Daoy (cell line): Measurements from ENCODE around the genes TPCN1 and SDS.

GRCh38 chr12:112418701-112418869, 162 bp upstream of the PTPN11 start:
- RAMPAGE, long total RNA = no peak

GRCh38 chr12:112879013-112879218, 27.8 kb upstream of the OAS1 start:
- RAMPAGE, long total RNA = no peak

GRCh38 chr12:112887550-112888107, 19.1 kb upstream of the OAS1 start:
- RAMPAGE, long total RNA = no peak

DNA sequence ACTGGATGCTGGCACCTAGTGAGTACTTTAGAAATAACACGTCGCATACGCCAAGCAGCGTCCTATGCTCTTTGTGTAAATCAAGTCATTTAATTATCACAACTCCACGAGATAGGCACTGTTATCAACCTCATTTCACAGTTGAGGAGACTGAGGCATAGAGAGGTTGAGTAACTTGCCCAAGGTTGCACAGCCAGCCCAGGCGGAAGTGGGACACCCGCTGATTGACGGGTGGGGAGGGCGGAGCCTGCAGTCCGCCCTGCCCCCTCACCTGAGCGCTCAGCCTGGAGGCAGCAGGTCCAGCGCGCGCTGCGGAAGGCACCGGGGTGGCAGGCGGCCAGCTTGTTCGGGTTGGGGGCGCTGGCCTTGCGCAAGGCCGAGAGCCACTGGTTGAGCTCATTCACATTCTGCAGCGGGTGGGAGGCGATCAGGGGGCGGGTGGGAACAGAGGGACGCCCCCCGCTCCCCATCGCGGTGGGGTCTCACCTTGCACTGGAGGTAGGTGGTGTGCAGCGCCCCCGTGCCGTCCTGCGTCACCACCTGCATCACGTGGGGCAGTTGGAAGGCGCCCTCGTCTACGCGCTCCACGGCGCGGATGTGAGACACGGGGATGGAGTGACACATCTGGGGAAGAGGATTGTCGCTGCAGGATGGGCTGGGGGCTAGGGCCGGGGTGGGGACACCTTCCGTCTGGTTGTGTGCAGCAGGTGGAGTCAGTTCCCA, 31.7 kb downstream of the RASAL1 start:
- RAMPAGE, long total RNA = no peak

DNA sequence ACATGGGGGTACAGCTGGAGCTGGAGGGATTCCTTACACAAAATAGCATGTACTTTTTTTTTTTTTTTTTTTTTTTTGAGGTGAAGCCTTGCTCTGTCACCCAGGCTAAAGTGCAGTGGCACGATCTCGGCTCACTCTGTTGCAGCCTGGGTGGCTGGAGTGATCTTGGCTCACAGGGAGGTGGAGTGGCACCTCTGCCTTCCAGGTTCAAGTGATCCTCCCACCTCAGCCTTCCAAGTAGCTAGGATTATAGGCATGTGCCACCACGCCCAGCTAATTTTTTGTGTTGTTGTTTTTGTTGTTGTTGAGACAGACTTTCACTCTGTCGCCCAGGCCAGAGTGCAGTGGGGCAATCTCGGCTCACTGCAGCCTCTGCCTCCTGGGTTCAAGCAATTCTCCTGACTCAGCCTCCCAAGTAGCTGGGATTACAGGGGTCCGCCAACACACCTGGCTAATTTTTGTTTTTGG, 5.2 kb upstream of the RASAL1 start:
- RAMPAGE, long total RNA = no peak

DNA sequence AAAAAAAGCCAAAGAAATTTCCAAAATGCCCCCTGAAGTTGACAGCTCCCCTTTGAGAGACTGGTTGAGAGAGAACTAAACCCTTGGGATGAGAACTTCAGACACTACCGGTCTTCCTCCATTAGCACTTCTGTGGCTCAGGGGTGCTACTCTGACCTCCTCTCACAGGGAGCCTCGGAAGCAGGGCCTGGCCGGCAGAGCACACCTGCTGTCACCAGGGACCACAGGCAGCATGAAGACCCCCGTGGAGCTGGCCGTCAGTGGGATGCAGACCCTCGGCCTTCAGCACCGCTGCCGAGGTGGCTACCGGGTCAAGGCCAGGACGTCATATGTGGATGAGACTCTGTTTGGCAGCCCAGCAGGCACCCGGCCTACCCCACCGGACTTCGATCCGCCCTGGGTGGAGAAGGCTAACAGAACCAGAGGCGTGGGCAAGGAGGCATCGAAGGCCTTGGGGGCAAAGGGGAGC, 1.0 kb downstream of the RITA1 start:
- RAMPAGE, long total RNA = no peak

GRCh38 chr12:113221209-113221764, at the start of gene TPCN1:
Gene TPCN1, plus strand, starts transcription at chr12:113221464.
- RAMPAGE, long total RNA = no peak

DNA sequence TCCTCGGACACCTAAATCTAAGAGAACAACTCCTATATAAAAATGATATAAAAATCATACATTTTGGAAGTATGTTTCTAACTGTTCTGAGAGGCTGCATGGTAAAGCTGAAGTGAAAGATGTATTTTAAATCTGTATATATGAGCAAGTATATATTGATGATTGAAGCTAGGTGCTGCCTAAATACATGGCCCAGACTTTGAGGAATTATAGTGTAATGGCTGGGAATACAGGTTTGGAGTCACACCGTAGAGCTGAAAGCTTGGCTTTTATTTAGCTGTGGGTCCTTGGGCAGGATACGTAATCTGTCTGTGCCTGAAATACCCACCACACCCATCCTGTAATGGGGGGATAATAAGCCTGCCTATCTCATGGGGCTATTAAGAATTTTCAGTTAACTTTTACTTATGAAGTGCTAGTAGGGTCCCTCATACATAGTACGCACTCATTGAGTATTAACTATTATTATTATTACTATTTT, 2.7 kb downstream of the TPCN1 start:
- RAMPAGE, long total RNA = no peak

DNA sequence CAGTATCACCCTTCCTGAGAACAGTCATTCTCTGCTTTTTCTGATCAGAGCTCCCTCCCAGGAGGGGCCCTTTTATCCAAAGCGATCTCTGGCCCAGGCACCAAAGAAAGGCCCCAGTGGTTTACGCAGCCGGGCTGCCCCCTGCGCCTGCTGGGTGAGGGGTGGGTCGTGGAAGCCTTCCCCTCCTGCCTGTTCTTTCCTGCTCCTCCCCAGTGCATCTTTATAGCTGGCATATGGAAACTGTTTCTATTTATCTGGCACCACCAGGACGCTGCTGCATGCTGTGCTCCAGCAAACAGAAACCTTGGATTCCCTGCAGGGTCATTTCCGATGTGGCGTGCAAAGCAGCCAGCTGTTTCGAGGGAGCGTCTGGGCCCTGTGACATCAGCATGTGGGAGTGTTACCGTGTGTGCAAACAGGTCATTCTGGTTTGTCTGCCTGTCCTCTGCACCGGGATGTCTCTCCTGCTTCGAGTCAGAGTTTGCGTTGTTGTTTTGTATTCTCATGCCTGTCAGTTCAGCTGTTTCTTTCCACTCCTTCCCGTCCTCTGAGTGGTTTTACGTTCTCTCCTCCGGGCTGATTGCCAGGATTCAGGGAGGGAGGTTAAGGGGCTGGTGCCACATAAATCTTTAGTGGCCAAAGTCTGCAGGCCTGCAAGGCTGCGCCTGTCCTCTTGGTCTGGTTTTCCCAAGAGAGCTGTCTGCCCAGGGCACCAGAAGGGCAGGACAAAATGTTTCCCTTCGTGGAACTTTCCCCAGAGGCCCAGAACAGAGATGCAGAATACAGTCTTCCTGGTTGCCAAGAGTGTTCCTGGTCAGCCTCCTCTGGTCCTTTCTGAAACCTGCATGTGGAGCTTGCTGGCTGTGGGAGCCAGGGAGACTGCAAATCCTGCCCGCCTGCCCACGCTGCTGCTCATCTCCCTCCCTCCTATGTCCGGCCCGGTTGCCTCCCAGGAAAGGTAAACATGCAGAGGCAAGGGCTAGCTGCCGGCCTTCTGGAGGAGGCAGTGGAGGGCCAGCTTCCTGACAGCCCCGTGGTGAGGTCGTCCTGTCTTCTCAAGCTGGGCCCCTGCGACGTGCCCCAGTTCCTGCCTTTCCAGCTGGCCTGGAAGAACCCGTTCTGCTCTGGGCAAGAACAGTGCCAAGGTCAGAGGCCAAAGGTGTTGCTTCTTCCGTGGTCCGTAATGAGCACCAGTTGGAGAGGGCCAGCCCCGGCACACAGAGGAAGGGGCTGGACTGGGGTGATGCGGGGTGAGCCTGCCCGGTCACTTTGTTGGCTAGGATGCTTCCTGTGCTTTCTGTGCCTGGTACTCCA, 24.8 kb downstream of the TPCN1 start:
- RAMPAGE, long total RNA = no peak

- RAMPAGE, long total RNA = no peak
Measured at GRCh38 chr12:113289910-113290401, 45.0 kb downstream of the SLC8B1 start.

DNA sequence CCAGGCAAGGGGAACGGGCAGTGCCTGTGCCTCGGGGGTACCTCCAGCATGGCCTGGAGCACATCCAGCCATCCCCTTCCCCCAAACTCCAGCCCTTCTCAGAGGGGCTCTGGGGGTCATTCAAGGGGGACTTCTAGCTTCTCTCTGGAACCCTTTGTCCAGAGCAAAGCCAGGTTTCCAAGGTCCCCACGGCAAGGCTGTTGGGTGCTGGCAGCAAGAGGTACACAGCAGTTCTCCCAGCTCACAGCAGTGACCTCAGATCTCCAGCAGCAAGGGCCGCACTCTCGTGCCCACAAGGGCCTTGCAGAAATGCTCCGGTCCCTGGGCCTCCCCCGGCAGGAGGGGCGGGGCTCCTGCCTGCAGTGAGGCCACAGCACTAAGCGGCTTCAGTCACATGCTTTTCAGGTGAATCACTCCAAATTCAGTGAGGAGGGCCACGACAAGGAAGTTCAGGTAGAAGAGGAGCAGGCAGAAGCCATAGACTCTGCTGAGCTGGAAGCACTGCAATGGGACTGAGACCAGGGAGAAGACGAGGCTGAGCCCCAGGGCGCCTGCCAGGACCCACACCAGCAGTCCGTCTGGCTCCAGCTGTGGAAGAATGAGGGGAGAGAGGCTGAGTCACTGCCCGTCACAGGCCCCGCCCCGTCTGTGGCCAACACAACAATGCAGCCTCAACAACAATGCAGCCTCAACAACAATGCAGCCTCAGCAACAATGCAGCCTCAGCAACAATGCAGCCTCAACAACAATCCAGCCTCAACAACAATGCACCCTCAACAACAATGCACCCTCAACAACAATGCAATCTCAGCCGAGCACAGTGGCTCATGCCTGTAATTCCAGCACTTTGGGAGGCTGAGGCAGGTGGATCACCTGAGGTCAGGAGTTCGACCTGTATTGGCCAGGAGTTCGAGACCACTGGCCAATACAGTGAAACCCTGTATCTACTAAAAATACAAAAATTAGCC, 35.2 kb downstream of the SLC8B1 start:
- RAMPAGE, long total RNA = no peak

DNA sequence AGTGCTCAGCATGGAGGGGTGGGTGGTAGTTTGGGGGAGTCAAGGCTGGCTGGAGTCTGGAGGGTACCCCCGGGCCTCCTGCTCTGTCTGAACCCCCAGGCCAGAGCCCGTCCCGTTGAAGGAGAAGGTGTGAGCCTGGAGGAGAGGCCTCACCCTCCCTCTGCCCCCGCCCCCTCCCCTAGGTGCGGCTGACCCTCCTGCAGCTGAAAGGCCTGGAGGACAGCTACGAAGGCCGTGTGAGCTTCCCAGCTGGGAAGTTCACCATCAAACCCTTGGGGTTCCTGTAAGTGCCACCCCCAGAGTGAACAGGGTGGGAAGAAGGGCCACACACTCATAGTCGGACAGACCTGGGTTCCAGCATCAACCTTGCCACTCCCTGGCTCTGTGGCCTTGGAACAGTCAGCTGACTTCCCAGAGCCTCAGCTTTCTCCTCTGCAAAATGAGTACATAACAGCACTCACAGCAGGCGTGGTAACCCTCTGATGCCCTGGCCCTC, 16.0 kb downstream of the PLBD2 start:
- RAMPAGE, long total RNA = no peak

DNA sequence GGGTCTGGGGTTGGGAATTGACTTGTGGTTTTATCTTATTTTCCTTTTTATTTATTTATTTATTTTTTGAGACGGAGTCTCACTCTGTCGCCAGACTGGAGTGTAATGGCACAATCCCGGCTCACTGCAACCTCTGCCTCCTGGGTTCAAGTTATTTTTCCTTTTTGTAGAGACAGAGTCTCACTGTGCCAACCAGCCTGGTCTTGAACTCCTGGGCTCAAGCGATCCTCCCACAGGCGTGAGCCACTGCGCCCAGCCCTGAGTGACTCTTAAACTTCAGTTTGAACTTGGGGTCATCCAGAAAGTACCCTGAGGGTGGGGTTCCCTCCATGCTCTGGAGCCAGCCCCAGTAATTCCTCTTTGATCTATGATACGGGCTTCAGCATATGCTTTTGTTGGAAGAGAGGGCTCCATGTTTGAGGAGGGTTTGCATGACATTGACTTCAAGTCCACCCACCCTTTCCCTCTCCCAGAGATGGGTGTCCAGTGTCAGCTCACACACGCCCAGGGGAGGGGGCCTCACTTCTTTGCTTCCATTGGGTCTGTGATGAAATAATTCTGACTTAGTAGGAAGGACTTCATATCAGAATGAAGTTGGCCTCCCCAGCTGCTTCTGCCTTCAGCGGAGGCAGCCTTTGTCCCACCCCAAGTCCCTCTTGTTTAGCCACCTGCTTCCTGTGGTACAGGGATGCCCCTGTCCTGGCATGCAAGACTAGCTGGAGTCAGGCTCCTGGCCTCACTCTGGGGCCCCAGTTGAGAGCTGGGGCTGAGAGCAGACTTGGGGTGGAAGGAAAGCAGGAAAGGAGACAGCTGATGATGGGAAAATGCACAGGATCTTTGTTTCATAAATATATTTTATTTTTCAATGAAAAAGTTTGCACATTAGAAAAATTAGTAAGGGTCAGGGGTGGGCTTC, 11.8 kb downstream of the SDS start:
- RAMPAGE, long total RNA = no peak

DNA sequence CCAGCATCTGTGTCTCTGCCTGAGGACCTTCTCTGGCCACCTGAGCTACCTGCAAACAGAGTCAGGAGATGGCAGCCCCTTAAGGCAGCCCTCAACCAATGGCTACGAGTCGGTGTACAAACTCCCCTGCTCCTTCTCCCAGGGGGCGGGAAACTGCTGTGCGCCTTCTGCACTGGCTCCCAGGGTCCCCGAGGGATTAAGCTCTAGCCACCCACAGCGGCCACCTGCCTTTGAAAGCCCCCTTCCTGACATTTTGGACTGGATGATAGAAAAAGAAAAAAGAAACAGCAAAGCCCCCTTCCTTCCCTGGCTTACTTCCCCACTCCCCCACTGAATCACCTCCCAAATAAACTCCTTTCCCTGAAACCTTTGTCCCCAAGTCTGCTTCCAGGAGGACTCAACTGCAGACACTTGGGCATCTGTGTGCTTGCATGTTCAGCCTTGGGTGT, 6.1 kb downstream of the SDS start:
- RAMPAGE, long total RNA = no peak

DNA sequence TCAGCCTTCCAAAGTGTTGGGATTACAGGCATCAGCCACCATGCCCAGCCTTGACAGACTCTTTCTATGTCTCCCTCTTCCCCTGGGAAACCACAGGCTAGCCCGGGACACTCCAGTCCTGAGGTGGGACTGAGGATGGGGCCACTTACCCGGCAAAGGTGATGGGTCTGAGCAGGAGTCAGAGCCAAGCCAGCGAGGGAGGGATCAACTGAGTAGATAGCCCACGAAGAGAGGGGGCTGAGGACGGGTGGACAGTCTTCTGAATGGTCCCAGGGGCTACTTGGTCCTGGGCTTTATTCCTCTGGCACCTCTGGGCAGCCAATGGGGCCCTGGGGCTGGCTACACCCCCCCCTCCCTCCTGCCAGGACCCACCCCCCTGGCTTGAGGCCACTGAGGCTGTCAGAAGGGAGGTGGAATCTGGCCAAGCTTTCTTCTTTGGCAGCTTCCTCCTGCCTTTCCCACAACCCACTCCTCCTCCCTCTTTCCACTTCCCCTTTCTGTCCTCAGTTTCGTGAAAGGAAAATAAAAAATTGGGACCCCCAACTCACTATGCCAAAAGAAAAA, at the start of gene SDS:
Gene SDS, minus strand, starts transcription at position 269 of the 564 bp plus-strand sequence.
- RAMPAGE, long total RNA = no peak

DNA sequence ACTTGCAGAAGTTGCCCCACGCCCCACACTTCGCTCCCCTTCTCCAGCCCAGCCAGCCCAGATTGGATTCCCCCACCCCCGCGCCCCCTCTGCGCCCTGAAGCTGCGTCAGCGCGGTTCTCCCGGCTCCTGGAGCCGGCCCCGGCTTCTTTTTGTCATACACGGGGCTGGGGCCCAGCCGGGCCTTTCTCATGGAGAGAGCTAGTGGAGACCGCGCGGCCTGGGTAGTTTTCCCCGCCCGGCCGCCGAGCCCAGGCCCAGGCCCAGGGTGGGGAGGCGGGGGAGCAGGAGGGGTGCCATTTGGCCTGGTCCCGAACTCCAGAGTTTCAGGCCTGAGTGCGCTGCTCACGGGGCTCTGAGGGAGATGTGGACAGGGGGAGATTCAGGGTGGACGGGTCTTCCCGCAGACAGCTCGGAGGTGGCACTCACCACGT, 587 bp upstream of the LHX5 start:
- RAMPAGE, long total RNA = no peak

DNA sequence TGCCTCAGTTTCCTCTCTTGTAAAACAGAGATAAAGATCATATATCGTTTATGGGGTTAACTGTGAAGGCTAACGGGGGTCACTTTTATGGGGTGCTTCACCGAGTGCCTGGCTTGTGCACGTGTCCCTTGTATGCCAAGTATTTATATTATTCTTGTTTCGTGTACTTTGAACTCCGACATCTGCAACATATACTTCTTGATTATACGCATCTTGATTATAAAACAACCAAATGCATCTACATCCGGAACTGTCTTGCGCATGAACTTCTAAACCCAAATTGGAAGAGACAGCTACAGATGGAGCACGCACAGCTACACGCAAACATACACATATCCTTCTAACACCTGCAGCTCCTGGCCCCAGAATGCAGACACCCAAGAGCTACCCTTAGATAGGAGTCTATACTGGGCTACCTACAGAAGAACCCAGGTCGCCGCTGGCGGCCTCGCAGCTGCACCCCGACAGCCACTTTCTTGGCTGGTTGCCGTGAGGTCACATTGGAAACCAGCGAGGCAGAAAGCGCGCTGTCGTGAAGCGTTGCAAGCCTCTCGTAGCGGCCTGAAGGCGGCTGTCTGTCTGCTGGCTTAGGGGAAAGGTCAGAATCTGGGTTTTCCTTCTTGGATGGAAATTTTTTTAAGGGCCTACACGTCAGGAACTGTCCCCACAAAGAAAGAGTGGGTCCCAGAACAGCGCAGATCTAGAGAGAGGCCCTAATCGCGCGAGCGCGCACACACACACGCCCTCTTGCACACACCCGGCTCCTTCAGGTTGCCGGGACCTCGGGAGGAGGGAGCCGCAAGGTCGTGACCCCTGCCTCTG, 17.2 kb downstream of the TBX3 start:
- RAMPAGE, long total RNA = no peak

GRCh38 chr12:114668126-114668637, 15.8 kb downstream of the TBX3 start:
- RAMPAGE, long total RNA = no peak

- RAMPAGE, long total RNA = no peak
Measured at GRCh38 chr12:114670350-114671376, 13.3 kb downstream of the TBX3 start.

GRCh38 chr12:114671519-114672591, 12.1 kb downstream of the TBX3 start:
- RAMPAGE, long total RNA = no peak